Placental epithelial cell (primary cell): Measurements from ENCODE around the gene INSIG2.

DNA sequence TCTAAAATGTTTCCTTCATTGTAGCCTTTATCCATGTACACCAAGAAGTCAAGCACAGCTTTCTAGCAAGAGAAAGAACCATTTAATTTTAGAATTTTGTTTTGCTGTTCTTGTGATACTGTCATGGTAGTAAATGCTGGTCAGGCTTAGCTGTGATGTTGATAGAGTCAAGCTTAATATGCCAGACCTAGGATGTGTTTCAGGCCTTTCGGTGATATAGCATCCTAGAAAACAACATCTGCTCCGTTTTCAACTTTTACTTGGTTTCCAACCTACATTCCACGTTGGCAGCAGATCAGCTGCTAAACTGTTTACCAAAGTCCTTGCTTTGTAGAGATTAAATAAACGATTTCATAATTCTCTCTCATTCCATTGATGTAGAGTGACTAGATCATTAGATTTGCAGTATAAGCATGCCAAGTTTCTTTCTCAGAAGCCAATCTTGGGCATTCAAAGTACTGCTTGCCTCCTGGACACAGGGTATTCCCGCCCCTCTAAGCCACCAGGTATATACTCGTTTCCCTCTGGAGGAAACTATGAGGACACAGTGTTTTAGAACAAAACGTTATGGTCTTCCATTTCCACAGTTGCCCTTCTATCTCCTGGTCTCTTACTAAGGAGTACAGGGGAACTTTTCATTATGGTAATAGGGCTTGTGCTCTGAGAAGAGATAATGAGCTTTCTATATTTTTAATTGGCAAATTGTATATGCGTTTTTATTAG, 10.6 kb upstream of the INSIG2 start:
- CAGE, long polyA plus RNA = no peak

DNA sequence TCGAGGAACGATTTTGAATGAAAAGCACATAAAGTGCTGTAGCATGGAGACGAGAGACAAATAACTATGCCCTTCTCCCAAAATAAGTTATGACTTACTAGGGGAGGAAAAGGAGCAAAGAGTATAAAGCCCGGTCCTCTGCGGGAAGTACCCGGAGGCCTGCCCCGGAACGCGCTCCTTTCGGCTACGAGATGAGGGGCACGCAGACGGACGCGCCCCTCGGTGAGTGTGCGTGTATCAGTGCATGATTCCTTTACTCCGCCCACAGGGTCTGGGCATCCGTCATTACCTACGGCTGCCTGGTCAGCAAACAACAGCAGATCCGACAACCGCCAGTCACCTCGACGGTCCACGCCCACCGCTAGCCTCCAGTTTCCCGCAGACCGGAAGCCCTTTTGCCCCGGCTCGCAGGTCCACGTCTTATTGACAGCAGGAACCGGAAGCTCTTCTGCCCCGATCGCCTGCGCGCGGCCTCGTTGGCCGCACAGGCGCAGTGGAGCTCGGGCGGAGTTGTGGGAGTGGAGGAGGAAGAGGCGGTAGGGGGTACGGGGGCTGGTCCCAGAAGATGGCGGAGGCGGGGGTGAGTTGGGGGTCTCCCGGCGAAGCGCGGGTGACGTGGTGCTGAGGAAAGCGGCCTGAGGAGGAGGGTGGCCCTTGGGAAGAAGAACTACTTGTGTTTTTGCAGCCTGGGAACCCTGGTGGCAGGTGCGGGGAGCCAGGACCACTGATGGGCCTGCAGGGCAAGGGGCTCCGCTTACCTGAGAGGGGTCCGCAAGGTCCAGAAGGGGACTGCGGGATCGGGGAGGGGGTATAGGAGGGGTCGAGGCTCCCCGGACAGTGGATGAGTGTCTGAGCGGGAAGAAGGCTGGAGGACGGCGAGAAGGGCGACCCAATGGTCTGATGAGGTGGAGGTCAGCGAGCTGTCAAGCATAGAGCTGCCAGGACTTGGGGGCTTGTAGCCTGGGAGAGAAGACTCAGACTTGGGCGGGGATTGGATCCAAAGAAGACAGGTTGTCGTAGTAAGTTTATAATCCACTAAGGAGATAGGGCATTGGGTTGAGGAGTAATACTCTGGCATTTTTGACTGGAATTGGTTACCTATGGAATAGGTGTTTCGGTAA, at the start of gene INSIG2:
Gene INSIG2, plus strand, starts transcription at position 510 of the 1,121 bp plus-strand sequence.
- CAGE, long polyA plus RNA = no peak

- CAGE, long polyA plus RNA = no peak
These were observed 91.2 kb downstream of the INSIG2 start for GRCh38 chr2:118179437-118179835.

DNA sequence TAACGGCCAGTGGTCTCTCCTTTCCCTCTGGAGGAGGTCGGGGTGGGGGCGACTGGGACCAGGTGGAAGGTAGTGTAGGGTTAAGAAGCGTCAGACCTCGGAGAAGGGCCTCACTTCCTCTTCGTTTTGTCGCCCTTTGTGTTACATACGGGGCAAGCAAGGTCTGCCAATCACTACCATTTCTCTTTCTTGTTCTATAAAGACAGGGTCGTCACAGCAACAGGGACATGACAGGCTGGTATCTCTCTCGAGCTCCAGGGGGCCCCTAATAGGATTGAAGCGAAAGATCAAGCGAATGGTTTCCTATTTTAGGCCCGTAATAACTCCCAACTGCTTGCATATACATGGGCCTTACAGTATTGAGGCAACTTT, 136.7 kb downstream of the INSIG2 start:
- CAGE, long polyA plus RNA = no peak

DNA sequence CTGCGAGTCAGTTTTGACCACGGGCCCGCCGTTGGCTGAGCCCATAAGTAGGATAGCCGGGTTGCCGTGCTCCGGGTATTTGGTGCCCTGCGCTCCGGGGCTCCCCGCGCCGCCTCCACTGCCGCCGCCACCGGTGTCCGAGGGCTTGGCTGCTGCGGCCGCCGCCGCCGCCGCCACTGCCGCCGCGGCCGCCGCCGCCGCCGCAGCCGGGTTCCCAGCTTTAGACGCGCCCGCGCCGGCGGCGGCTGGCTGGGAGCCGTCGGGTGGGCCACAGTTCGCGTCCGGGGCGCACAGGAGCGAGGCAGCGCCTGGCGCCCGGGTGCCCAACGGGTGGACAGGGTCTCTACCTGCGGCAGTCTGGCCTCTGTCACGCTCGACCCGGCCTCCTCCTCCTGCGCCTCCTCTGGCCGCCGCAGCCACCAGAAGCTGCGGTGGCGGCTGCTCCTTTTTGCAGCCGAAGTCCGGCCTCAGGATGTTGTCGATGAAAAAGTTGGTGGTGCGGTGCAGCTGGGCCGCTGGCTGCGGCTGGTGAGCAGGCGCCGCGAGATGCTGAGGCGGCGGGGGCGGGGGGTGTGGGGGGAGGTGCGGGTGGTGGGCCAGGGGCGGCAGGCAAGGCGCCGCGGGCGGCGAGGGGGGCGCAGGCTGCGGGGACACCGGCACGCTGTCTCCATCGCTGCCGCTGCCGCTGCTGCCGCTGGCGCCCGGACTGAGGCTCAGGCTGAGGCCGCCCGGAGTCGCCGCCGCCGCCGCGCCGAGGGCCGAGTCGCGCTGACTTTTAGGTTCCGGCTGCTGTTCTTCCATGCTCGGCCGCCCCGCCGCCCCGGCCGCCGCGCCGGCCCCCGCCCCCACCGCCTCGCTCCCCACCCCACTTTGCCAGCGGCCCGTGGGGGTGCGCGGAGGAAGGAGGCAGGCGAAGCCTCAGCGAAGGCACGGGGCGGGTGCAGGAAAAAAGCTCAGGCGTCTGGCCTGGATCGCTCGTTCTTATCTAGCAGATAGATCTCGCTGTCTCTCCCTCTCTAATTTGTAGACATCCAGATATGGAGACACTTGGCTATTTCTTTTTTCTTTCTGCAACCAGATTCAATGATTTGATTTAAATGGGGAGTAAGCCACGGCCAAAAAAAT, 719 bp downstream of the EN1 start:
- CAGE, long polyA plus RNA = no peak

GRCh38 chr2:118970577-118971326, 28.8 kb downstream of the MARCO start:
- CAGE, long polyA plus RNA = no peak

DNA sequence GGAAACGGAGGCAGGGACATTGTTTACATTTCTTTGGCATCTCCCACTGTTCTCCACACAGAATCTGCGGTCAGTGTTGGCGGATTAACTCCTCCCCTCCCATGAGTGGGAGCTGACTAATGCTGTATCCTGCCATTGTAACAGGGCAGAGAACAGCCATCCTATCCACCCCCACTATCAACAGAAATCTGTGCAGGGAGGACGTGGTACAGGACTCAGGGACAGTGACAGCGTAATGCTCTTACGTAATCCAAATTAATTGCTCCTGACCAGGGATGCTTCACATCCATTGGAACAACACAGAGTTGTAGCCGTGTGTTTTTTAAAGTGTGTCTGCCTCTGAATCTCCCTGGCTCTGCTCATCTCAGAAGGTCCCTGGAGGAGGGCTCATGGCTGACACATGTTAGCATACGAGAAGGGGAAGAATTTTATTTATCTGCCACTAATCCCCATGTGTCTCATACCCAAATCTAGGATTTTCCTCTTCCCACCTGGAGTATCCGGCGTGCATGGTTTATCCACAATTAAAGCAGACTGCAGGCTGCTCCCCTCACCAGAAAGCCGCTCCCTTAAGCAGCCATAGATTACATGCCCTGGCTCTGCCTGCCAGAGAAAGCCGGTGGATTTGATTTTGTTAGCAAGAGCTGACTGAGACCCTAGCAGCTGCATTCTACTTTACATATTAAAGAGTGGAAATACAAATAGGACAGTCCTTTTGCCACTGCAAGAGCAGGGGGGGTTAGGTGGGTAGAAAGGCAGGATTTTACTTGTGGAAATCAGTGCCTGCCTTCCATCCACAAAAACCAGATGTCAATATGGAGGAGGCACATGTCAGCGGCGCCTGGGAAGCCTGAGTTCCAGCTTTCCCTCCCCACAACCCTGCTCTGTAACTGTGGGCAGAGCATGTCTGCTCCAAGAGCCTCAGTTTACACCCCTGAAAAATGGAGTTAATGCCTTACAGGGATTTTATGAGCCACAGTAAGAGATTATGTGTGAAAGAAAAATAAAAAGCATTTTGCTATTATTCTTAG, 32.6 kb downstream of the STEAP3 start:
- CAGE, long polyA plus RNA = no peak

- CAGE, long polyA plus RNA = no peak
These were observed 39.4 kb downstream of the STEAP3 start for GRCh38 chr2:119262937-119263602.

GRCh38 chr2:119339272-119339771, 27.3 kb downstream of the C2orf76 start:
- CAGE, long polyA plus RNA = no peak

DNA sequence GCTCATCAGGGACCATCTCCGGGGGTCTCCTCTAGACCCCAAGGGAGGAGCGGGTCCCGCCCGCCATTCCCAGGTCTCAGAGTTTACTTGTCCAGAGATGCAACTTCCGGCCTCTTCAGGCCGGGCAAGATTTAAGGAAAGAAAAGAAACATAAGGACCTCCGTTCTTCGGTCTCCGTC, 240 bp downstream of the C2orf76 start:
- CAGE, long polyA plus RNA = no peak

- CAGE, long polyA plus RNA = no peak
These were observed 2.1 kb upstream of the TMEM37 start for GRCh38 chr2:119429466-119430129.

DNA sequence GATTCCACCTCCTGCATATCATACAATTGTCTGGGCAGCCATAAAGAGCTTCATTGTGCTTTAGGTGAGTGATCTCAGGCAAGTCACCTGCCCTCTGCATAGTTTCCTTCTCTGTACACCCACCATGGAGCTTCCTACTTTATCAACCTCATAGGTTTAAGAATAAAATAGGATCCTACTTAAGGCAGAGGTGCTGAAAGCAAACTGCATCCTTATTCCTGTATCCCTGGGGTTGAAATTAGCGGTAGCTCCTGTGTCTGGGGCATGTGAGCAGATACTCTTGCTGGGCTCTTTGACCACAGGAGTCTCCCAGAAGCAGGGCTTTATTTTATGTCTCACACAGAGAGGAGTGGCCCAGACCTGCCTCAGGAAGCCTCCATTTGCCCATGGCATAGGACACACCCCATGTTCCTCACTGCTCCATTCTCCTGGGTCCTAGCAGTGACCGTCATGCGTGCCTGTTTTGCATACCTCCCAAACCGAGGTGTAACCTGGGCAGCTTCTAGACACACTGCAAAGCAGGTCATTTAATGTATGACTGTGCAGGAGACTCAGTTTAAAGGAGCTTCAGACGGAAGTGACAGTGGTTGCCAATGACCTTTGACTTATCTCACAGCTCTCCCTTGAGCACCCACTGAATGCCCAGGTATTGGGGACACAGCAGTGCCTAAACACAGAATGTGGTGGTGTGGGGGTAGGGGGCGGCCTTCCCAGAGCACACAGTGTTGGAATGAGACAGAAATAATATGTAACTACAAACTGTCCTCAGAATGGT, 3.5 kb downstream of the TMEM37 start:
- CAGE, long polyA plus RNA = no peak

GRCh38 chr2:119522564-119523063, 1.7 kb downstream of the SCTR start:
- CAGE, long polyA plus RNA = no peak

GRCh38 chr2:119697459-119698338, 18.7 kb downstream of the TMEM177 start:
- CAGE, long polyA plus RNA = no peak

GRCh38 chr2:119901906-119902578, 110.8 kb upstream of the EPB41L5 start:
- CAGE, long polyA plus RNA = no peak

GRCh38 chr2:120499951-120500626, 154.2 kb downstream of the INHBB start:
- CAGE, long polyA plus RNA = no peak

- CAGE, long polyA plus RNA = no peak
These were observed 194.4 kb downstream of the INHBB start for GRCh38 chr2:120540038-120540956.

GRCh38 chr2:120553284-120553607, 182.4 kb upstream of the GLI2 start:
- CAGE, long polyA plus RNA = no peak

DNA sequence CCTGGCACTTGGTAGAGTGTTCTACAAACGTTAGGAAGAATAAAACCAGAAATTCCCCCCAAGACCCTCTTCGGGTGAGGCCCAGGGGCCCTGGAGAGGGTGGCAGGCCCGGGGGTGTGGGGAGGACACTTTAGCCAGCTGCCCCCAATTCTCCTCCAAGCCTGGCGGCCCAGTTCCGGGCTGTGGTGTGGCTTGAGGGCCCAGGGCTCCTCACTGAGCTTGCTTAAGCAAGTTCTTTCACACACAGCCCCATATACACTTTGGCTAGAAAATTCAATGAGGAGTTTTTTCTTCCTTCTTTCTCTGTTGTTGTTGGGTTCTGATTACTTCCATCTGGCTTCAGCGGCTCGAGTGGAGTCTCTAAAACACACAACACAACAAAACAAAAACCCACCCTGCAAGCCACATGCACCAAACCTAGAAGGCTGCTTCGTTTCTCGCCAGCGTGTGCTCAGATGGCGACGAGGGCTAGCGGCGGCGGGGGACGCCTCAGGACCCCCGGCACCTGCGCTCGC, 760 bp upstream of the GLI2 start:
- CAGE, long polyA plus RNA = no peak

DNA sequence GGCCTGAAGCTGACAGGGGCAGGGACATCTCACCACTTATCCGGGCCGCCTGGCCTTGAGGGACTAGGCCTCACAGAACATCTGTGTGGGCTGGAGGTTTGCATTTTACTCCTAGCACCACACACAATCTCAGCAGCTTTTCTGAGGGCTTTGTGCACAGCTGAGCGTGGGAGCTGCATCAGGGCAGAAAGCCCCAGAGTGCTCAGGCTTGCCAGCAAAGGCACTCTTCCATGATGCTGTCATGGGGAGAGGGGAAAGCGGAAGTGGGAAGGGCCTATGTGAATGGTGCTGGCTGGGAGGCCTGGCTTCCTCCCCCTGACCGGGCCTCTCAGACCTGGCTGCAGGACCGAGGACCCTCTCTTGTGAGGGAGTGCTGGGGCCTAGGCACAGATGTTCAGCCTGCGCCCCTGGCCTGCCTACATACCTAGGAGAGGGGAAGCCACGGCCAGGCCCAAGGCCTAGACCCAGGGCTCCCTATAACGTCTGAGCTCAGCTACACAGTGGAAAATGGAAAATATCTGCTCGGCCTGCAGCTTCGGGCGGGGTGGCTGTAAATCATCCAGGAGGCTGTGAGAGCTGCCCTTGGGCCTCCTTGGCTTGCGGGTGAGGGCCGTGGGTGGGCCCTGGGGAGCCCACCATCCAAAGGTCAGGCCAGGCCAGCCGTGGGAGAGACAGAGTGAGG, 22.6 kb downstream of the GLI2 start:
- CAGE, long polyA plus RNA = no peak